ENCODE results near the gene TMX1.

- RRBS, 2 experiments, result no CpG with 5 or more reads among the region's 6 CpGs
Observed at GRCh38 chr14:49851695-49852158, 861 bp downstream of the NEMF start.

DNA sequence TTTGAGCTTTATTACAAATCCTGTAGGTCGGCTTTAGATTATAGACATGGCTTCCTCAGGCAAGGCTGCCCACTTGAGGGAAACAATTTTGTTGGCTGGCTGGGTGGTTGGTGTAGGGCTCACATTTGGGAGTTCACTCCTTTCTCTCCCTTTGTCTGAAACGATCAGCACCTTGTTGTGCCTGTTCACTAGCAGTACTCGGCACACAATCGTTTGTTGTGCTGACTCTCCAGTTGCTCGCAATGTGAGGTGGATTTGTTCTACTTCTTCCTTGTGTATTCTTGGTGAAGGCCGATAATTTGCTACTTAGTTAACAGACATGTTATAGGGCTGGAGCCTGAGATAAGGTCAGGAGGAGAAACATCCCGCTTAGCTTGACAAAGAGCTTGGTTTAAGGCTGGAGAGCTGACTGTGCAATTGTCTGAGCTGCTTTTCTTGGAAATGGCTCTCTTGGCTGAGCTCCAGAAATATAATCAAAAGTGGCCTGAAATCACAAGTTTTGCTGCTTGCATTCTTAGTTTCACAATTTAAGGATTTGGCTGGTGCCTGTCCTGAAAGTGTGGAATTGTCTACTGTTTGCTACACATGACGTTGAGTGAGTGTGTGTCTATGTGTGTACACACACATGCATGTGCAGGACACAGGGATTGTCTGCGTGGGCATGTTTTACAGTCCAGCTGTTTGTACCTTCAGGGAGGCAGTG lies 77.6 kb downstream of the ARF6 start:
- RRBS, 2 experiments, result no CpG with 5 or more reads among the region's 9 CpGs

DNA sequence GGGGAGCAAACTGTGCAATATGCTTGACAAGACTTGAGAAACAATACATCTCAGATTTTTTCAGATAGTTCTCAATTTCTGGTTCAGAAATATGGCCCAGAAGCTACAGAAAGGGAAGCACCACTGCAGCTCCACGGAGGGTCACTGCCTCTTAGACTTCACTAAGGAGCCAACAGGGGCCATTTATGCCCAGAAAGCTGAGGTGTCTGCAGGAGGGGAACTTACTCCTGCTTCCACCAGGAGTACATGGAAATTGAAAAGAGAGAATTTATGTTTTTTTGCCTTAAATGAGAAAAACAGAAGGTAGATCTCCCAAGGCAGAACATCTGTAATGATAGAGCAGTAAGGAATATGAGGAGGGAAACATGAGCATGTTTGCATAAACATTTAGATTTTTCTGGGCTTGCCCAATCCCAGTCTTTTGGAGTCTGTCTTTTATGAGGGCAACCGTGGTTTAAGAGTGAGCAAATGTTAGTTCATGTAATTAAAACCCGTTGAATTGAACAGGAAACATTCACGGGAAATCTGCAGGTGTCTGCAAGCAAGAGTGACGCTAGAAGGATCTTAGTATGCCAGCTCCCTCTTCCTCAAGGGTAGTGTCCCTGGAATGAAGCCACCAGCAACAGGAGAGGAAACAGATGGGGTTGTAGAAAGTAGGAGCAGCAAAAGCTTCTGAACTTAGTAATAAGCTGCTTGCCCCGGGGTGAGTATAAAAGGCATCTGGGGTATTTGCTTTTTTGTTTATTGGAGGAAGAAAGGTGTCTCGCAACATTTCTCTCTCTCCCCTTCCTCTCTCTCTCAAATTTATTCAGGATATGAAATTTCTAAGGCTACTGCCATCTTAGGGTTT lies 79.3 kb downstream of the ARF6 start:
- RRBS, 2 experiments, result no CpG with 5 or more reads among the region's 7 CpGs

- RRBS, 2 experiments, result no CpG with 5 or more reads among the region's 22 CpGs
Observed at GRCh38 chr14:49981930-49983070, 89.4 kb downstream of the ARF6 start.

DNA sequence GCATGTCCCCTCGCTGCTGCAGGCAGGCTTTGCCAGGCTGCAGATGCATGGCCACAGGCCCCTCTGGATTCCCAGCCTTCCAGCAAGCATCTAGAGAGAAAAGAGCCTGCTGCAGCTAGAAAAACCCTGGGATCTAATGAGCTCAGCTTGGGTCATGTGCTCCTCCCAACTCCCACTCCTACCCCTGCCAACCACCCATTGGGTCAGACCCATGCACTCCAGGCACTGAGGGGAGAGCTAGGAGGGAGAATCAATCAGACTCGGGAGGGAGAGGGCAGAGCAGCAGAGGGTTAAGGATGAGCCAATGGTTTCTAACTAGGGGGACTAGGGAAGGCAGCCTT lies 56.6 kb downstream of the VCPKMT start:
- RRBS, 2 experiments, result no CpG with 5 or more reads among the region's 2 CpGs

- RRBS, 2 experiments, result no CpG with 5 or more reads among the region's 7 CpGs
Observed at GRCh38 chr14:50342528-50343214, 30.5 kb downstream of the DMAC2L start.

DNA sequence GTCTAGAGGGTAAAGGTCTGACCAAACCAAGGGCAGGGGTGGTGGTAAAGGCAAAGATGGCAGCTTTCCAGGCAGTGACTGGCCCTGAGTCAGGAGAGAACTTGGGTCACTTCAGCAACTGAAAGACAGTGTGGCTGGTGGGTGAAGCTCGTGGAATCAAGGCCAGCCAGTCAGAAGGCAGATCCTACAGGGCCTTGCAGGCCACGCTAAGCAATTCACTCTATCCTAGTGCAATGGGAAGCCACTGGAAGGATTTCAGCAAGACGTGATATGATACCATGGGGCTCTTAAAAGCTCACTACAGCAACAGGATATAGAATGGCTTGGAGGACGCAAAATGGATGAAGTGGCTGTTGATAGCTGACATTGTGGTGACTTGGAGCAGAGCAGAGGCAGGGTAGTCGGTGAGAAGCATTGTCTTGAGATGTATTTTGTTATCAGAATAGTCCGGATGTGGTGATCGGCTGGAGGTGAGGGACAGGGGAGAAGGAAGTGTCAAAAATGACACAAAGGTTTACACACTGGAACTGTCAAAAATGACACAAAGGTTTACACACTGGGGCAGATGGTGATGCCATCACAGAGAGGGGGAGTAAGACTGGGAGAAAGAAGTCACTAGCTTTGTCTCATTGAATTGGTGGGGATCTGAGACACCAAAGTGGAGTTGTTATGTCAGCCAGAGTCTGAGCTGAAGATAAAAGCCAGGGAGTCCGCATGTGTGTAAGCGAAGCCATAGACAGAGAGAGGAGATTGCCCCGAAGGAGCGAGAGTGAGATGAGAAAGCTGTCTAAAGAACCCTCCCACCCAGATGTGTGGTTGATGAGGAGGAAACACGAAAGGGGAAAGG lies 30.2 kb downstream of the CDKL1 start:
- RRBS, 2 experiments, result no CpG with 5 or more reads among the region's 12 CpGs

DNA sequence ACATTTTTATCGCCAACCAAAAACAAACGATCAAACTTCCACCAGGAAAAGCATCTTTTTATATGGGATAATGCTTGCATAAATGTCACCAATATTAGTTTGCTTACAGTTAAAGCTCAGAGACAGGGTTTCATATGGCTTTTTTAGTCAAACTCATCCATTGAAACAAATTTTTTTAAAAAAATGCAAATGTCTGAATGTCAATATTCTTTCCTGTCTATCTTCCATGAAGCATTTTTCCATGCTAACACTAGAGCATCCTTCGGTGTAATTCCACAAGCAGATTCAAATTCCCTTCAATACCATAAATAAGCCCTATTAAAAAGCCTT lies 1.0 kb downstream of the MAP4K5 start:
- RRBS, 2 experiments, result no CpG with 5 or more reads among the region's 3 CpGs

- RRBS, 2 experiments, result 0% methylated on average over 2 of the region's 12 CpGs
Observed at GRCh38 chr14:50532956-50533414, 616 bp upstream of the MAP4K5 start.

DNA sequence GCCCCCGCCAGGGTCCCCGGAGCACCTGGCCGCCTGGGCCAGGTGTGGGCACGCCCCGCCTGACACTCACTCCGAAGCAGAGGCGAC lies 459 bp downstream of the SAV1 start:
- RRBS, 2 experiments, result 0% methylated on average over 3 of the region's 7 CpGs

GRCh38 chr14:50757066-50757974 lies 73.6 kb downstream of the NIN start:
- RRBS, 2 experiments, result no CpG with 5 or more reads among the region's 13 CpGs

DNA sequence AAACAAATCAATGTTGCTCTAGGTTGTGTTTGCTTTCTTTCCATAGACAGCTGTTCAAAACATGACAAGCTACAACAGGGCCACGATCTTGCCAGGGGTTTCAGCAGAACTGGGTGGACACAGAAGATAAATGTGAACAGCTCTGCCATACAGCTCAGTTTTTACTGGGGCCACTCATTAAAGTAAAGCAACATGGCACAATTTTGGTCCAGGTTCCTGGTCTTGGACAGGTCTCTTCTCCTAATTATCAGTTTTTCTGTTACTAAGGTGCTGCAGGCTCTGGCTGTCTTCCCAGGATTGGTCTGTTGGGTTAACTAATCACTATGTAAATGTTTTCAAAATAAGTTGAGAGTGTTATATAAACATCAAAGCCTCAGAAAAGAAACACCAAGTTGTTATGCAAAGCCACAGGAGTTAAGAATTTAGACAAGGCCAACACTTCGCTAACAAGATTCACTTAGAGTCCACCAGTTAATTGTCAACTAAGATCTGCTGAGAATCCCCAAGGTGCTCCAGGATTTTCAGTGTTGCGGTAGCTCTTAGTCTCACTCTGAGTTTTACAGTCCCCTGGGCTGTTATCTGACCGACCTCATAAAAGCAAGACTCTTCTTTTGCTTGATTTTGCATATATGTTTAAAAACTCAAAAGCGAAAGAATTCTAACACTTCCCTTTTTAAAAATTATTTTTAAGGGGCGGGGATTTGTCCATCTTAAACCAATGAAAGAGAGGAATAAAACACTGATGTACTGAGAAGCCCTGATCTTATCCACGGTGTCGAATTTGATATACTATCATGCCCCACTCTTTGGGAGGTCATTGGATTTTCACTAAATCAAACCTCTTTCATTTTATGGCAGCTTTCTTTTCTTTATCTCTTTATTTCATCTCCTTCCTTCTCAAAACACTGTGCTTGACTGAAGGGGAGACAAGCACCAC lies 7.2 kb downstream of the NIN start:
- RRBS, 2 experiments, result no CpG with 5 or more reads among the region's 8 CpGs

- RRBS, 2 experiments, result no CpG with 5 or more reads among the region's 2 CpGs
Observed at GRCh38 chr14:50914491-50914850, 29.8 kb downstream of the PYGL start.

DNA sequence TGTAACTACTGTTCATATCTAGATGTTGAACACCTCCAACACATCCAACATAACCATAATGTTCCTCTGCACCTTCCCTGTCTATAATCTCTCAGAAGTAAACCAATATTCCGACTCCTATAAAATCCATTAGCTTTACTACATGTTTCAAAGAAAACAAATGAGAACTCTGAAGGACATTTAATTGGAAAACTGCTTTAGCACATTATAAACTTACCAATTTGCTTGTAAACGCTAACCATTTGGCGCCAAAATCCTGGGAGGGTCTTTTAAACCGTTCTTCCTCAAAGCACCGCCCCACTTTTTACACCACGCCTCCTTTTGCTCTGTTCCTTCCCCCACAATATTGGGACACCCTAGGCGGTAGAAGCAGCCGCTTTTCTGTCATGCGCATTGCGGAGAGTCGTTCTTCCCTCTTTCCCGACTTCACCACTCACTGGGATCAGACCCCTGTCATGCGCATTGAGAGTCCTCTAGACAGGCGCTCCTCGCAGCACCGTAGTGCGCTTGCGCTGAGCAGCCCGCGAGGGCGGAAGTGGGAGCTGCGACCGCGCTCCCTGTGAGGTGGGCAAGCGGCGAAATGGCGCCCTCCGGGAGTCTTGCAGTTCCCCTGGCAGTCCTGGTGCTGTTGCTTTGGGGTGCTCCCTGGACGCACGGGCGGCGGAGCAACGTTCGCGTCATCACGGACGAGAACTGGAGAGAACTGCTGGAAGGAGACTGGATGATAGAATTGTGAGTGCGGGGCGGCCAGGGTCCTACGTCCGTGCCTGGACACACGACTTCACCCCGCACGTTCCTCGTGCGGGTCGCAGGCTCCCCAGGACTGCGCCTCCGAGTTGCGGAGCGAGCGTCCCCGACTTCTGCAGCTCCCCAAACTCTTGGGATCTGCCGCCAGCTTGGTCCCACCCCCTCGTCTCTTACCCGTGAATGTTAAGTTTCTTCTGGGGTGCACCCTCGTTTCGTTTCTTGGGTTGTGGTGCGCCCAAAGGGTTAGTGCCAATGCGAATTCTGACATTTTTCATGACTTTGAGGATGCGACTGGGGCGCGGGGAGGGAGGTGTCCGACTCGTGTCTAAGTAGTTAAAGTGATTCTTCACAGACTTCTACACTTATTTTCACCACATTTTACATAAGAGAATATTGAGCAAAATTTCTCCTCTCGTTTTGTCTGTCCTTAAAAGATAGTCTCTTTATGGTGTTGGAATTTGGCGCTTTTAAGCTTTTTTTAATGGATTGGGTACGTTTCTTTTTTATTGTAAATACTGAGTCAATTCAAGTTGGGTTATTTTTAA lies at the start of gene TMX1:
Gene TMX1, plus strand, starts transcription at position 535 of the 1,292 bp plus-strand sequence.
- RRBS, 2 experiments, result no CpG with 5 or more reads among the region's 68 CpGs

GRCh38 chr14:51846565-51847111 lies 13.8 kb upstream of the GNG2 start:
- RRBS, 2 experiments, result no CpG with 5 or more reads among the region's 7 CpGs

DNA sequence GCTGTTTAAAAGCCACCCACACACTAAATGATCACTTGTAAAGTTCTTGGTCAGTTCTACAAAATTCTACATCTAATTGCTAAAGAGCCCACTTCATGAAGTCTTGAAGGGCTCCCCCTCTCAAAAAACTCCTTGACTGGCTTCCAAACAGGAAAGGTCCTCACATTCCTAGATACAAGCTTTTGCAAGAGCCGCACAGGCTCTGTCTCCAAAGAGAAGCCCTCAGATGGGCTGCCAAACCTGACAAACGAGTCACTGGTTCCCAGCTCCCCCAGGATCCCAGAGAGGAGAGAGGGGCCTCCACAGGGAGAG lies 5.9 kb downstream of the NID2 start:
- RRBS, 2 experiments, result no CpG with 5 or more reads among the region's 2 CpGs

DNA sequence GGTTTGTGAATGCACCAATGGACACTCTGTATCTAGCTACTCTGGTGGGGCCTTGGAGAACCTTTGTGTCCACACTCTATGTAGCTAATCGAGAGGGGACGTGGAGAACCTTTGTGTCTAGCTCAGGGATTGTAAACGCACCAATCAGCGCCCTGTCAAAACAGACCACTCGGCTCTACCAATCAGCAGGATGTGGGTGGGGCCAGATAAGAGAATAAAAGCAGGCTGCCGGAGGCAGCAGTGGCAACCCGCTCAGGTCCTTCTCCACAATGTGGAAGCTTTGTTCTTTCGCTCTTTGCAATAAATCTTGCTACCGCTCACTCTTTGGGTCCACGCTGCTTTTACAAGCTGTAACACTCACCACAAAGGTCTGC lies 54.0 kb upstream of the NID2 start:
- RRBS, 2 experiments, result no CpG with 5 or more reads among the region's 10 CpGs

DNA sequence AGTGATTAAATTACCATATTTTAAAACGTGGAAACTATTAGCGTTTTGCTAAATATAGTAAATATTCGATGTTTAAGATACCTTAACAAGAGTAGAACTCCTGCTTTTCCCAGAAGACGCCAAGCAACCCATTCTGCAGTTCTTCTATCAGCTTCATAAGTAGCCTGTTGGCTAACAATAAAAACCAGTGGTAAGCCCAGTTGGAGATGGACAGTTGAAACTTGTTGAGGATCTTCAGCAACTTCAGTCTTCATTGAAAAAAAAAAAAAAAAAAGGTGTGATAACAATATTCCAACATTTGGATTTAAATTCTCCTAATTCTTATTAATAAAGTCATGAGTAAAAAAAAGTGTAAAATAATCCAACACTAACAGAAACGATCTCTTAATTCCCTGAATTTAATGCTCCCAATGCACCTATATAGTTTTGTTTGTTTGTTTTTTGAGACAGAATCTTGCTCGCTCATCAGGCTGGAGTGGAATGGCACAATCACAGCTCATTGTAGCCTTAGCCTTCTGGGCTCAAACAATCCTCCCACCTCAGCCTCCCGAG lies 61.5 kb downstream of the TXNDC16 start:
- RRBS, 2 experiments, result no CpG with 5 or more reads among the region's 7 CpGs

DNA sequence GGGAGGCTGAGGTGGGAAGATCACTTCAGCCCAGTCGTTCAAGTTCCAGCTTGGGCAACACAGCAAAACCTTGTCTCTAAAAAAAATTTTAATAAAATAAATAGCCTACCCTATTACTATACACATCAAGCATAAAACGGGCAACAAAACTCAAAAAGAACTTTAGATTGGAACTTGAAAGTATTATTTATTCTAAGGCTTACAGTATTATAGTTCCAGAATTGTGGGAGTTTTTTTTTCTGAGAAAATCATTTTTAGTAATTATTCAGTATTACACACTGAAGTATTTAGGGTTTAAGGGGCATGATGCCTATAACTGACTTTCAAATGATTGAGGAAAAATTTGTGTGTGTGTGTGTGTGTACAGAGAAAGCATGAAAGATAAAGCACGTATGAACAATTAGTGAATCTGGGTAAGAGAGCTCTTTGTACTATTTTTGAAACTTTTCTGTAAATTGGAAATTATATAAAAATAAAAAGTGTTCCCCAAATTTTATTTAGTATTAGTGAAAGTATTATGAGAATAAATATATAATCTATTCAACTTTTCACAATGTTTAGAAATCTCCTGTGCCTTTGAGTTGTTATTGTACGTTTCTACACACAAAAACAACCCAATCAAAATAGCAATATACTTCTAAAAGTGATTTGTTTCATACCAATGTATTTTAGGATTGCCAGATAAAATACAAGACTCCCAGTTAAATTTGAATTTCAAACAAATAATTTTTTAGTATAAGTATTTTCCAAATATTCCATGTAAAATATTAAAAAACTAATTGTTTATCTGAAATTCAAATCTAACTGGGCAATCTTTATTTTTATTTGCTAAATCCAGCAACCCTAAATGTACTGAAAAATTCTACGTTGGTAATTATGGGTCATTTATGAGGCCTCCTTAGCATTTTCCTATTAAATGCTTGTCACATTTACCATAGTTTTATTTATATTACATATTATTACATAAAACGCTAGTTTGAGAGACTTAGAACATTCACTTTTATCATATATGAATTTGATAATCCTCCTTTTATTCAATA lies 52.7 kb downstream of the ERO1A start:
- RRBS, 2 experiments, result no CpG with 5 or more reads among the region's 6 CpGs

- RRBS, 2 experiments, result no CpG with 5 or more reads among the region's 11 CpGs
Observed at GRCh38 chr14:52949377-52950052, 1.3 kb downstream of the FERMT2 start.

Data from LNCaP clone FGC (cell line).